Right atrium auricular region (tissue), 2 donors: ENCODE results near the genes FIBIN, QSER1 and DEPDC7.

- PRO-cap: no peak
- RAMPAGE, long total RNA, 2 experiments: no peak in any of the 2 experiments
Observed at GRCh38 chr11:26188521-26189100, 143.3 kb upstream of the ANO3 start.

- PRO-cap: no peak
- RAMPAGE, long total RNA, 2 experiments: no peak in any of the 2 experiments
Observed at GRCh38 chr11:26947370-26948126, 46.4 kb upstream of the FIBIN start.

DNA sequence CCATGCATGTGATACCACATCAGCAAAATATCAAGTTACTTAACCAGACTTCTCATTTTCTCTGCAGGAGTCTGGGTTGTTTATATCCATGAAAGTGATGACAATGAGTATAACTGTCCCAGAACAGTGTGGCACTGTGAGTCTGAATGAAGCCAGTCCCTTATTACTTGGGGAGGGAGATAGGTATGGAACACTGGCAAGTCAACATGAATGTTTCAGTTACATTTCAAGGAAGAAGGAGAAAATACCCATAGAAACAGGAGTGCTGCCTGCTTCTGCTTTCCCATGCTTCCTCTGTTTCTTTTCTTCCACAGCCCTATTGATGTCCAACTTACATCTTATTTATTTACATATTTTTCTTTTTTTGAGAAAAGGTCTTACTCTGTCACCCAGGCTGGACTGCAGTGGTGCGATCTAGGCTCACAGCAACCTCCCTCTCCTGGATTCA, 1.5 kb upstream of the FIBIN start:
- PRO-cap: unidirectional peak, plus-strand start at position 66 of the sequence; unidirectional peak, plus-strand start at position 121 of the sequence; unidirectional peak, plus-strand start at position 166 of the sequence; unidirectional peak, plus-strand start at position 218 of the sequence
- RAMPAGE, long total RNA, 2 experiments: no peak in any of the 2 experiments

GRCh38 chr11:26993922-26994473, at the start of gene FIBIN:
TSS of gene FIBIN (plus strand) at chr11:26994112.
- PRO-cap: bidirectional peak, plus-strand start at chr11:26994122, minus-strand start at chr11:26993989
- RAMPAGE, long total RNA, 2 experiments: start-site peak on the plus strand in 1 of 2 experiments, at chr11:26994110-26994174 at its widest, 77 reads per replicate

DNA sequence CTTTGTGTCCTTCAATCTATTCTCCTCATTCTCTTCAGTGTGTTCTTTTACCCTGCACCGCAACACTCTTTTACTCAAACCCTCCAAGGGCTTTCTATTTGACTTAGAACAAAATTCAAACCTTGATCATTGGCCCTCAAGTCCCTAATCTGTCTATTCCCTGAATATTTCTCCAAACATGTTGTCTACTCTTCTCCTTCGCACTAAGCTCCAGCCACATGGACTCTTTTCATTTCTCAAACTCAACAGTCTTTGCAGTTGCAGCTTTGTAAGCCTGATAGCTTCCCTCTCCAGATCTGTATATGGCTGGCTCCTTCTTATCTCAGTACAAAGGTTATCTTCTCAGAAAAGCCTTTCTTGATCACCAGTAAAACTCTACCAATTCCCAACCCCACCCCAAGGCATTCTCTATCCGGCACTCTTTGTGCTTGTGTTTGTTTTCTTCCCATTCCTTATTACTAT, 147.3 kb downstream of the BBOX1 start:
- PRO-cap: no peak
- RAMPAGE, long total RNA, 2 experiments: no peak in any of the 2 experiments

DNA sequence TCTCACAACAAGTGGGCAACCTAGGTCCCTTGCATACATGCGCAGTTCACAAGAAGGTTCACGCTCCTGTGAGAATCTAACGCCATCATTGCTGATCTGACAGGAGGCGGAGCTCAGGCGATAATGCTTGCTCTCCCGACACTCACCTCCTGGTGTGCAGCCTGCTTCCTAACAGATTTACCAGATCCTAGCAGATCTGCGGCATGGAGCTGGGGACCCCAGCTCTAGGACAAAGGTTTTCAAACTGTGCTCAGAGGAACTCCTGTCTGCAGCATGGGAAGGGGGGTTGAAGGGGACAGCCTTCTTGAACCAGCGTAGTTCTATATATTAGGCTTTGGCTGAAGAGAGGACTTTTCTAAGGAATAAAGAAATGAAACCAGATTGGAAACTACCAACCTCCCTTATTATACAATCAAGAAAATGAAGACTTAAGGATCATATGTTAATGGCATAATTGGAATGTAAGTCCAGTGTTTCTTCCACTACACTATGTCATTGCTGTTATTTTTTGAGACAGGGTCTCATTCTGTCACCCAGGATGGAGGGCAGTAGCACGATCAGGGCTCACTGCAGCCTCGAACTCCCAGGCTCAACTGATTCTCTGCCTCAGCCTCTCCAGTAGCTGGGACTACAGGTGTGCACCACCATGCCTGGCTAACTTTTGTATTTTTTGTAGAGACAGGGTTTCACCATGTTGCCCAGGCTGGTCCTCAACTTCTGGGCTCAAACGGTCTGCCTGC, 17.0 kb downstream of the LIN7C start:
- PRO-cap: no peak
- RAMPAGE, long total RNA, 2 experiments: no peak in any of the 2 experiments

DNA sequence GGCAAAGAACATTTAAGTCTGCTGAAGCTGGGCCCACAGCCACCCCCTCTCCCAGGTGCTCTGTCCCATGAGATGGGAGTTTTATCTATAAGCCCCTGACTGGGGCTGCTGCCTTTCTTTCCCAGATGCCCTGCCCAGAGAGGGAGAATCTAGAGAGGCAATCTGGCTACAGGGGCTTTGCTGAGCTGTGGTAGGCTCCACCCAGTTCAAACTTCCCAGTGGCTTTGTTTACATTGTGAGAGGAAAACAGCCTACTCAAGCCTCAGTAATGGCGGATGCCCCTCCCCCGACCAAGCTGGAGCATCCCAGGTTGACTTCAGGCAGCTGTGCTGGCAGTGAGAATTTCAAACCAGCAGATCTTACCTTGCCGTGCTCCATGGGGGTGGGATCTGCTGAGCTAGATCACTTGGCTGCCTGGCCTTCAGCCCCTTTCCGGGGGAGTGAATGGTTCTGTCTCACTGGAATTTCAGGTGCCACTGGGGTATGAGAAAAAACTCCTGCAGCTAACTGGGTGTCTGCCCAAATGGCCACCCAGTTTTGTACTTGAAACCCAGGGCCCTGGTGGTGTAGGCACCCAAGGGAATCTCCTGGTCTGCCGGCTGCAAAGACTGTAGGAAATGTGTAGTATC, 12.2 kb downstream of the BDNF start:
- PRO-cap: no peak
- RAMPAGE, long total RNA, 2 experiments: no peak in any of the 2 experiments

GRCh38 chr11:28832663-28832902, 724.4 kb downstream of the METTL15 start:
- PRO-cap: no peak
- RAMPAGE, long total RNA, 2 experiments: no peak in any of the 2 experiments

GRCh38 chr11:28976688-28977188, 868.5 kb downstream of the METTL15 start:
- PRO-cap: no peak
- RAMPAGE, long total RNA, 2 experiments: no peak in any of the 2 experiments

DNA sequence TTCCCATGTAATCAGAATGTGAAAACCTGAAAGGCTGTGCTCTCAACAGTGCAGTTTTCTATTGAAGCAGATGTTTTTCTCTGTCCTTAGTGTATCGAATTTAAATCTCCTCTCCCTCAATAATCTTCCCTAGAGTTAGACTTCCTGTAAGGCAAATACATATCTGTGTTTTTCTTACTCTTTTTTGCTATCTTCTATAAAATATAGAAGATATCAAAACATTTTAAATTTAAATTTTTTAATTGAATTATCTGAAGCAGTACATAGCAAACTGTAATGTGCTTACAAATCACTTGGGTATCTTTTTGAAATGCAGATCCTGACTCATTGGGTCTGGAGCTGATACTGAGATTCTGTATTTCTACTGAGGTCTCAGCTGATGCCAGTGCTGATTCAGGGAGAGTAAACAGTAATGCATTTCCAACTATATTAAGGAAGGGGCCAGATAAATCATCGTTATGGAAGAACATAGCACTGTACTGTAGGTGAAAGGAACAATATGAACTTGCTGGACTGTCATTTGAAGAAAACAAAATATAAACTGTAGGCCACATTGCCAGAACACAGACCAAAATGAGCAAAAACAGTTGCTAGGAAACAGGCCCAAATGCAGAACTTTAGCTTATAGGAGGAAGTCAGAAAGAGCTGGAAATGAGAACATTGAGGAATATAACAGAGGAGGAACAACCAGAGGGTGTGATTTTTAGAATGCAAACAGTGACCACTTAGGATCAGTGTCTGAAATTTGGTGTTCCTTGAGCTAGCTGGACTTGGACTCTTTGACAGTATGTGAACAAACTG, 3.2 kb downstream of the ARL14EP start:
- PRO-cap: no peak
- RAMPAGE, long total RNA, 2 experiments: no peak in any of the 2 experiments

GRCh38 chr11:31477666-31478305, 31.6 kb downstream of the IMMP1L start:
- PRO-cap: no peak
- RAMPAGE, long total RNA, 2 experiments: no peak in any of the 2 experiments

DNA sequence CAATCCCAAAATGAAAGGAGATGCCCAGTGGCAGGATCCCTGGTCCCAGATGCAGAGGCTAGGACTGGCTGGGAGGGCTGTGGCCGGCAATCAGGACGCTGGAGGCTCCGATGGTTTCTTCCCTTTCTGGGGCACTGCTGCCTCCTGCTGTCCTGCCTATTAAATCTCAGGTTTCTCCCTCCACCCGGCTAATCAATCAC, 82.5 kb downstream of the RCN1 start:
- PRO-cap: no peak
- RAMPAGE, long total RNA, 2 experiments: no peak in any of the 2 experiments

DNA sequence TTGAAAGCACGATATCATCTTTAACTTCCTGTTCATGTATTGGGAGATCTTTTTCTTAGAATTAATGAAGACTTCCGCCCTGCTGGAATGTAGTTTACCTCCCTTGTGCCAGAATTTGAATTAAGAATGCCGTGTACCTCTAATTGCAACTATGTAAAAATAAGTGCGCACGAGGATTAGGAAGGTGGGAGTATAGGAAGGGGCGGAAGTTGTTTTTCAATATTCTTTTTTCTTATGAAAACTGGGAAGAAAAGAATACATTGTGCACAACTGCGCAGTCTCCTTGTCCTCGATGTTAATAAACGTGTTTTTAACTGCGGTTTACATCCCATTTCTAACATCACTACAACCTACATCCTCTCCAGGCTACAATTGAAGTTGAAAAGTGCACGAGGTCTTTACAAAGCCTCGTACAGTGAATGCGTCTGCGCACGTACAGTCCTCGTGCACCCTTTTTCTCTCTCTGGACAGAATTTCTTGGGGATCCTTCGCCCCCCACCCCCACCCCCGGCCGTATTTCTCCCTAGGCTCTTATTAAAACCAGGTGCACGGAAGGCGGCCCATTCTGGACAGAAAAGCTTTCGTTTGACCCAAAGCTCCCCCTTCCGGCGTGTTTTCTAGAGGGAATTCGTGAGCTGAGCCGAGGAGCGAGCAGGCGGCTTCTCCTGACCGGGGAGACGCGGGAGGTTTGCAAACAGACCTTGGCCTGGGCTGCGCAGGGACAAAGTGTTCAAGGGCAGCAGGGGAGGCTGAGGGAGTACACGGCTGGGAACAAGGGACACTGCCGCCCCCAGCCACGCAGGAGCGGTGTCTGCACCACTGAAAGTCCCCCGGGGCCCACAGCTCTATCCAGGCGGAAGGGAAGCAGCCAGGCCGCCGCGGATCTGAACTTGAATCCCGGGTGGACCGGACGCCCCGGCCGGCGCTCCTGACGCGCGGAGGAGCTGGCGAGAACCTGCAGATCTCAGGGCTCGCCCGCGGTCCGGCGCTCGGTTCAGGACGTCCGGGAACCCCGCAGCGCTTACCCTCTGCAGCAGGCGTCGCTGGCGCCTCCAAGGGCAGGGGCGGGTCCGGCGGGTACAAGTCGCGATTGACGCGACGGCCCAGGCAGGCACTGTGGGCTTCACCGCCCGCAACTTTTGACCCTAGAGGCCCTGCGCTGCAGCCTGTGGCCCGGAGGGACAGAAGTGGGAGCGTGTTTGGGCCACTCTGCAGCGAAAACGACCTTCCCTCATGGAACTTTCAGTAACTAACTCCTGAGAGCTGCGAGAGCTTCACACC, 102.1 kb downstream of the WT1 start:
- PRO-cap: no peak
- RAMPAGE, long total RNA, 2 experiments: no peak in any of the 2 experiments

GRCh38 chr11:32391980-32392643, 43.2 kb downstream of the WT1 start:
- PRO-cap: no peak
- RAMPAGE, long total RNA, 2 experiments: no peak in any of the 2 experiments

GRCh38 chr11:32437175-32438549, 2.3 kb upstream of the WT1 start:
- PRO-cap: no peak
- RAMPAGE, long total RNA, 2 experiments: no peak in any of the 2 experiments

DNA sequence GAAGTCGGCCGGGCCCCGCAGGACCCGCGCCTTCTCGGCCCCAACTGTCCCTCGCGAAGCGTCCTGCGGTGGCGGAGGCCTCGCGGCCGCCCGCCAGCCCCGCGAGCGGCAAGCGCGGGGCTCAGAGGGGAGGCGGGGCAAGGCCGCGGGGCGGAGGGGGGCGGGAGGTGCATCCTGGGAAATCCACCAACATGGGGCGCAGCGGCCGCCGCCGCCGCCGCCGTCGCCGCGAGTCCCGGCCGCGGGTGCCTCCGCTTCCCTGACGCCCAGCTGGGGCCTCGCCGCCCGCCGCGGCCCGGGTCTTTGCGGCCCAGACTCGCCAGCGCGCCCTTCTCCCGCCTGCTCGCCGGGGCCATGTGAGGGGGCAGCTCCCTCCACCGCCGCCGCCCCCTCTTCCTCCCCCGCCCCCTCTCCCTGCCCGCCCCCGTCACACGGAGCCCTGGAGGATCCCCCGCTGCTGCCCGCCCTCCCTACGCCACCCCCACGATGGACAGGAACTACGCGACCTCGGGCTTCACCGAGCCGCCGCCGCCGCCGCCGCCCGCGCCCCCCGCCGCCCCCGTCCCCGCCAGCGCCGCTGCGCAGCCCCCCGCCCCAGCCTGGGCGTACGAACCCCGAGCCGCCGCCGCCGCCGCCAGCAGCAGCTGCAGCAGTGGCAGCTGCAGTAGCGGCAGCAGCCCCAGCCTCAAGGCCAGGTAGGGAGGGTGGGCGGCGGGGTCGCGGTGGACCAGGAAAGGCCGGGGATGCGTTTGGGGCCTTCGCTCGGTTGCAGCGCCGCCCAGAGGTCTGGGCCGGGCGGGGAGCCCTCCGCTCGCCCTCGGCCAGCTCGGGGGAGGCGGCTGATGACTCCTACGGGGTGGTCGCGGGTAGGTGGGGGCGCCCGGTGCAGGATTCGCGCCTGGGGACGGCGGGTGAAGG, at the start of gene QSER1:
QSER1 (plus strand) TSS at position 172 of the 918 bp plus-strand sequence.
- PRO-cap: bidirectional peak, plus-strand start at position 180 of the sequence, minus-strand start at position 114 of the sequence; bidirectional peak, plus-strand start at position 473 of the sequence, minus-strand start at position 358 of the sequence
- RAMPAGE, long total RNA, 2 experiments: no peak in any of the 2 experiments

DNA sequence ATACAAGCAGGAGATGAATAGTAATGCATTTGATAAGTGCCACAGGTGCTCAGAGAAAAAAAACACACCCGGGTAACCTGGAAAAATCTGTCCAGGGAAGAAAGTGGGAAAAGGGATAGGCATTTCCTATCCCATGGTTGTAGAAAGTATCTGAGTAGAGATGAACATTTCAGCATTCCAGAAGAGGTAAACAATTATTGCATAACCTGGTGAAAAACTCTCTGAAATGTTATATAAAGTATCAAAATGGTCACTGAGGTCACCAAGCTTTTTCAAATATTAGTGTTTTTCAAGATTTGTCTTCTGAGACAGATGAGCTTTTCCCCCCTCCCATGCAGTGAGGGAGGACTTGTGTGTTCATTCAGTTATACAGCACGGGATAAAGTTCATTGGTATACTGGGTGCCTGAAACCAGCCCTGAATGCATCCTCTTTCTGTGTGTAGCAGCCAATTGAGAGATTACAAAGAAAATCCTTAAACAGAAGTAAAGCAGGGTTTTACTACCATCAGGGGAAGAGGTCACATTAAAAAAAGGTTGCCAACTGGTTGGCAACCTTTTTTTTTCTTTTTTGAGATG, 1.9 kb upstream of the DEPDC7 start:
- PRO-cap: no peak
- RAMPAGE, long total RNA, 2 experiments: no peak in any of the 2 experiments

DNA sequence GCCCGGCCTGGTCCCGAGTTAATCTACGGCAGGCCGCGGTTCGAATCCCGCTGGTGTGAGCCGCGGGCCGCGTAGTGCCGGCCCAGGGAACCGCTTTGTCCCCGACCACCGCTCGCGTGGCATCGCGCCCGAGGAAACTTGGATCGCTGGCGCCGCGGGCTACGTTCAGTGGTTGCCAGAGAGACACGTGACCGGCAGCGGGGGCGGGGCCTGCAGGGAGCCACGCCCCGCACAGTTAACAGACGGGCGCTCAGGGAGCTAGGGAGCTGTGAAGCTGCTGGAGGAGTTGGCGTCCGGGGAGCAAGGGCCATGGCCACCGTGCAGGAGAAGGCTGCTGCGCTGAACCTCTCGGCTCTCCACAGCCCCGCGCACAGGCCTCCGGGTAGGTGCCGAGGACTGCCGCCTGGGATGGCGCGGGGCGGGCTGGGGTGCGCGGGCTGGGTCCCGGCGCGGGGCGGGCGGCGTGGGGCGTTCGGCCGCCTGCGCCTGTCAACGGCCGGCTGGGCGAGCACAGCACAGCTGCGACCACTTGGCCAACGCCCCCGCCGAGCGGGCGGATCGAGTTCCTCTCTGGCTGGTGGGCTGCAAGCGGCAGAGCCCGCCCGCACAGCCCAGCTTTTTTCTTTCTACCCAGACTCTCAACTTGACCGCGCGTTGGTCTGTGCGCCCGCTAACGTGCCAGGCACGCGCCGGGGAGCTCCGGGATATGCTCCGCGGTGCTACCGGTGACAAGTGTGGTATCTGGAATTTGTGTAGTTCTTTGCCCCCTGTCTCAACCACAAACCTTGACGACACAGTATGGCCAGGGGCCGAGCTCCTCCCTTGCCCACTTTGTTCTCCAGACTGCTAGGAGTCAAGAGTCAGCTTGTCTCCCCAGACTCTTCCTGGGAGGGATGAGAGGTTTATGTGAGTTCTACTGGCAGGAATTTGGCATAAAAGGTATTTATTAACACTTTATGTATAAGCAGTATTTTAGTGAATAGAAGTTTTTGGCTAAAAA, at the start of gene DEPDC7:
DEPDC7 (plus strand) TSS at position 232 of the 1,000 bp plus-strand sequence.
- PRO-cap: bidirectional peak, plus-strand start at position 238 of the sequence, minus-strand start at position 140 of the sequence
- RAMPAGE, long total RNA, 2 experiments: start-site peak on the plus strand in 2 of 2 experiments, centred at positions 245 to 252 of the sequence, 18 to 23 reads per replicate

- PRO-cap: no peak
- RAMPAGE, long total RNA, 2 experiments: no peak in any of the 2 experiments
Observed at GRCh38 chr11:33018745-33019442, 3.2 kb downstream of the DEPDC7 start.

GRCh38 chr11:33056800-33057441, 17.5 kb downstream of the TCP11L1 start:
- PRO-cap: no peak
- RAMPAGE, long total RNA, 2 experiments: no peak in any of the 2 experiments